ENCODE measurements around a stretch of chr9.

GRCh38 chr9:37994682-37995447, 74.2 kb downstream of the SHB start:
- PRO-cap: no peak

GRCh38 chr9:38068006-38068953, 747 bp downstream of the SHB start:
- PRO-cap: bidirectional peak, plus-strand start at chr9:38068817, minus-strand start at chr9:38068786; unidirectional peak, minus-strand start at chr9:38068824

- PRO-cap: no peak
Observed at GRCh38 chr9:38195589-38195864, 126.5 kb upstream of the SHB start.

DNA sequence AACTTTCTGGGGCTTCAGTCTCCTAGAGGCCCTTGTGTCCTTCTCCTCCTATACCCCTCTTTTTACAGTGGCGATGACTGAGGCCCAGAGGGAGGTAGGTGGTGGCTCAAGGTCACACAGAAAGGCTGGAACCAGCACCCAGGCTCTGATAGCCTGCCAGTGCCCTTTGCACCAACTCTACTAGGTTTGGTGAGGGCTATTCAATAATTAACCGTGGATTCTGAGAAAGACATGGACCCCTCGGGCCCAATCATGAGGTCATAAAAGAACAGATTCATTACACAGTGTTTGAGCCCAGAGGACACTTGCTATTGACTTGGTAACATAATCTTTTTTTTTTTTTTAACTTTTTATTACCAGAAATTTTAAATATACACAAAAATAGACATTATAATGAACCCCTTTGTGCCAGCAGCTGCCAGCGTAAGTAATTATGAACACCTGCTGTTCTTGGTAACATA, 6.1 kb upstream of the ALDH1B1 start:
- PRO-cap: no peak

- PRO-cap: no peak
Observed at GRCh38 chr9:40597673-40598143, 530.8 kb downstream of the FOXD4L6 start.

DNA sequence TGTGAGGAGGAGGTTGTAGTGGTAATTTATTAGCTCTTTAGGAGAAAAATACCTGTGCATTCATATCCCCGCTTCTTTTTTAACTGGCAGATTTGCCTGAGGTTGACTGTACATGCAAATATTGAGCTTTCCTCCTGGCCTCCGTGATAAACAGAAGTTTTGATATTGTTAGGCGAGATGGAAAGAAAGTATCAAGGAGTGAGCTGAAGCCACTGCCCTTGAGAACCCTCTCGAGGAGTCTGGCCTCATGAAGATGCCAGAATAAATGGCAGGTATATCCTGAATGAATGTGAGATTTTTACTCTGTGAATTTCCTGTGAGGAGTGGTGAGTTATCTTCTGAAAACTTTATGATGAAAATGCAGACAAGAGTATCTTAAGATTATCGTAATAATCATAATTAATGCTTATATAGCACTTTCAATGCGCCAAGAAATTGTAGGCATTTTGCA, 135.3 kb downstream of the FOXD4L6 start:
- PRO-cap: no peak

GRCh38 chr9:41269098-41269451, 80.0 kb upstream of the ZNG1F start:
- PRO-cap: no peak

- PRO-cap: no peak
Observed at GRCh38 chr9:41357644-41358164, 168.6 kb upstream of the ZNG1F start.

DNA sequence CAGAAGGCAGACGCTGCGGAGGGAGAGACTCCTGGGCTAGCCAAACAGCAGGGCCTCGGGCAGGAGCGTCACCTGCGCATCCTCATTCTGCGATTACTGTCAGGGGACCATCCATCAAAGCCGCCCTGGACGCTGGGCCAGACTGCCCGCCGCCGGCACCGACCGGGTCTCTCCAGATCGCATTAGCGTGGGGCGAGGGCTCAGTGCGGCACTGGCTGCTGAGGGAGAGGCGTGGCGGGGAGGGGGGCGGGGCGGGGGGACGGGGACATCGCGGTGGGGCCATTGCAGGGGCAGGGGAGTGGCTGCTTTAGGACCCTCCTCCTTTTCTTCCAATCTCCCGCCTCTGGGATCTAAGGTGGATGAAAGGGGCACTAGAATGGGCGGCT, 465.7 kb downstream of the CNTNAP3B start:
- PRO-cap: no peak

DNA sequence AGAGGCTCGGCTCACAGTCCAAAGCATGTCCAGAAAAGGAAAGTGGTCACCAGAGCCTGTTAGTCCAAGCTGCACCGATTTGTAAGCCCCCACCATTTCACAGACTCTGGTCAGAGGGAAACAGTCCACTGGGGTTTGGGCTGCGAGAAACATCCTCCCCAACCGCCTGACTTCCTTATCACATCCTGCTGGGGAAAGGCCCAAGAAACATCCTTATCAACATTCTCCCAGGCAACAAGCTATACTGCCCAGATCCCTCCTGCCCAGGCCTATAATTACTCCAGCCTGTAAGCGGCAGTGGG, 388.0 kb downstream of the CNTNAP3B start:
- PRO-cap: no peak

DNA sequence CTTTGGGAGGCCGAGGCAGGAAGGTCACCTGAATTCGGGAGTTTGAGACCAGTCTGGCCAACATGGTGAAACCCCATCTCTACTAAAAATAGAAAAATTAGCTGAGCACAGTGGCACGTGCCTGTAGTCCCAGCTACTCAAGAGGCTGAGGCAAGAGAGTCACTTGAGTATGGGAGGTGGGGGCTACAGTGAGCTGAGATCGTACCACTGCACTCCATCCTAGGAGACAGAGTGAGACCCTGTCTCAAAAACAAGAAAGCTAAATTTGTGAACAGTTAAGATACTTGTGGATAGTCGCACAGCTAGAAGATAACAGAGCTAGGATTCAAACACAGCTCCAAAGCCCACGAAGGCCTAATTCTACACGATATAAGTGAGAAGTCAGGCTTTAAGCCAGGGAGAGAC, 934.0 kb downstream of the SPATA31A6 start:
- PRO-cap: no peak

DNA sequence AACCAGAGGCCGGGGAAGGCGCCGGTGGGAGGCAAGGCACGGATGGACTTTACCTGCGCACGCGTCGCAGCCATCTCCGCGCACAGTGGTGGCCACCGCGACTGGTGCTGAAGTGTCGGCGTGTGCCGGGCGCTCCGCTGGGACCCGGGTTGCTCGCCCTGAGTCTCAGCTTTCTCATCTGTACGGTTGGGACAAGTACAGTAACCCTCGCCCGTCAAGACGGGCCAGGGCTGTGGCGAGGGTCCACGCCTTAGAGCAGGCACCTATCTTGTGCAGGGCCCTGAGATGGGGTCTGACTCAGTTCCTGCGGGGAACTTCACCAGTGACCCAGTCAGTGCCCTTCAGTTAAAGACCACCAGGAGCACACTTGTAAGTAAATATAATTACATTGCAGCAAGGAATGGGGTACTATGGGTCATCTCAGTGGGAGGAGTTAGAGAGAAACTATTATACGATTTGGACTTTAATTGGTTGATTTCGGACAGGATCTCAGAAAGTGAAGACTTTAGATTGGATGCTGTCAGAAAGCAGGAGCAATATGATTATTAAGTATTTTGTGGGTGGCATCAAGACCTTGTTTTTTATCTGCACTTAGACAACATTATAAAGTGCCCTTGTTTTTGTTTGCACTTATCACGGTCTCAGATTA, 1186.7 kb downstream of the SPATA31A7 start:
- PRO-cap: no peak

GRCh38 chr9:62670355-62670558, 1480.4 kb downstream of the SPATA31A7 start:
- PRO-cap: no peak

GRCh38 chr9:62802363-62802981, 1612.6 kb downstream of the SPATA31A7 start:
- PRO-cap: unidirectional peak, minus-strand start at chr9:62802633; unidirectional peak, minus-strand start at chr9:62802699

DNA sequence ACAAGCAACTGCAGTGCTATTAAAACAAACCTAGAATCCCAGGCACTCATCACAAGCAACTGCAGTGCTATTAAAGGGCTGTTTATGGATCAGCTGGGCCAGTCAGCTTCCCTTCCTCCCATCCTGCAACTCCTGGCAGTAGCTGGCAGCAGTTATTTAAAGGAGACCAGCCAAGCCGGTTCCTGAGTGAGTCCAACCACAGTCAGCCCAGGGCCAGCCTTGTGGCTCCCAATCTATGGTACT, 1673.5 kb downstream of the SPATA31A7 start:
- PRO-cap: no peak

DNA sequence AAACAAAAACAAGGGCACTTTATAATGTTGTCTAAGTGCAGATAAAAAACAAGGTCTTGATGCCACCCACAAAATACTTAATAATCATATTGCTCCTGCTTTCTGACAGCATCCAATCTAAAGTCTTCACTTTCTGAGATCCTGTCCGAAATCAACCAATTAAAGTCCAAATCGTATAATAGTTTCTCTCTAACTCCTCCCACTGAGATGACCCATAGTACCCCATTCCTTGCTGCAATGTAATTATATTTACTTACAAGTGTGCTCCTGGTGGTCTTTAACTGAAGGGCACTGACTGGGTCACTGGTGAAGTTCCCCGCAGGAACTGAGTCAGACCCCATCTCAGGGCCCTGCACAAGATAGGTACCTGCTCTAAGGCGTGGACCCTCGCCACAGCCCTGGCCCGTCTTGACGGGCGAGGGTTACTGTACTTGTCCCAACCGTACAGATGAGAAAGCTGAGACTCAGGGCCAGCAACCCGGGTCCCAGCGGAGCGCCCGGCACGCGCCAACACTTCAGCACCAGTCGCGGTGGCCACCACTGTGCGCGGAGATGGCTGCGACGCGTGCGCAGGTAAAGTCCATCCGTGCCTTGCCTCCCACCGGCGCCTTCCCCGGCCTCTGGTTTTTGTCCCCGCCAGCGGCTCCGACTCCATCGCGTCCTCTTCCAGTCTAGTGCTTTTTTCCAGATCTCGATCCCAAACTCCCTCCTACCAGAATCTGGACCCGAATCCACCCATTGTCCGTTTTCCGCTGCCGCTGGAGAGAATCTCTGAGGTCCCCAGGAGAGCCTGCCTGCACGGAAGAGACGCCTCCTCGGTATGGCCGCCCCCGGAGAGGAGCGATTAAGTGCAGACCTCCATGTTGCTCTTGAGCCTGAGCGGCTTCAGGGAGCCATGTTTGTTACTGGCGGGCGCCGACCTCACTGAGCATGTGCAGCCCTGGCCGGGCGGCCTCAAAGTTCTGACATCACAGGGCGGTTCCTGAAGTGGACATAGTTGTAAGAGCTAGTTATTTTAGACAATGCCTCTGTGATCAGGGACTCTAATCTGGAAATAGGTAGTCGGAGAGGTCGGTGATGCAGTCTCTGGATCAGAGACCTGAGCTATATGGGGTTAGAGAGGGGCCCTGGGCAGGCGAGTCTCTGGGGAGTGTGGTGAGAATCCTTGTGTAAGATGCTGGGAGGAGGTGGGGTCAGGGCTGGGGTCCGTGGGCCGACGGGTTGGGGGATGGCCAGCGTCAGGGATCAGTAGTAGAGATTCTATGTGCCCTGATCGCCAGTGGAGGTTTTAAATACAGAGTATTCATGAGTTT, 1707.8 kb downstream of the SPATA31A7 start:
- PRO-cap: no peak

DNA sequence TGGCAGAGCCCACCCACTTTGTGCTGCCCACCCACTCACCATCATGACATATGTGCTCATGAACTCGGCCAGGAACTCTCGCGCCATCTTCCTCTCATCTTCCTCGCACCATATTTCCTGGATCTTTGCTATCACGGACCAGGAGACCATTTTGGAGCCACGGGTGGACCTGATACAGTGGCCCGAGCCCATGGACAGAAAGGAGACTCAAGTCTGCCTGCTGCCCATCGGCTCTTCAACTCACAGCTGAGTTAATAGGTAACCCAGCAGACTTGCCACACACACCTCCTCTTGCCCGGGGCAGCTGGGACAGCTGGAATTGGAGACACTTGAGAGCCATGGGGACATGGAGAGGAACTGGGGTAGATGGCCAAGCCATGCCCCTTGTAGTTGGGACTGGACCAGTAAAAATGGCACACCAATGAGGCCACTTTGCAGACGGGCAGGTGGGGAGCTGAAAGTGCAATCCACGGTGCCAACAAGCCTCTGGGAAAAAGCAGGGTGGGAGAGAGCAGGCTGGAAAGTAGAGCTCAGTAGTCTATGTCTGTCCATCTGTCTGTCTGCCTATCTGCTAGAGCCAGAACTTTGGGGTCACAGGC, 1958.2 kb downstream of the FOXD4L5 start:
- PRO-cap: no peak

DNA sequence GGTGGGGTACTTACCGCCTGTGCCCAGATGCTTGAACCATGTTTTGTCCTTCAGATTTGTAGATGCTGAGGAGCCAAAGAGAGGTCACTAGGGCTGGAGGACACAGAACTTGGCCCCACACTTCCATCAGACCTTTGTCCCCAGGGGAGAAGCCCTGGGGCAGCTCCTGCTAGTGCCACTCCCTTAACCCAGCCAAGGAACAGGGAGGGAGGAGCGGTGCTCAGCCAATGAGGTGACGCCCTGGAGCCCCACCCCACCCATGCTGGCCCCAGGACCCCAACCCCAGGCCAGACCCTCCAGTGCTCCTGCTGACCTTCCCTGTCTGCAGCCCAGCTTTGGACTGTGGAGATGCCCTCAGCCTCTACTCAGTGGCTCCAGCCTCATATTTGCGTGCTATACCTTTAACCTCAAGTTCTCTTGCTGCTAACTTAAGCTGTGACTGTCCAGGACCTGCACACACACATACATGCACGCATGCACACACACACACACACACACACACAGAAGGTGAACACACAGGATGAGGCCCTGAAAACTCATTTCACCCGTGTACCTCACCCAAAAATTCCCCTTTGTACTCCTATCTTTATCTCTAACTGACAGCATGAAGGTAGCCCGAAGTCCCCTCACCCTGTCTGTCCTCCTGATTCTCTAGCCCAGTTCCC, 1951.8 kb downstream of the FOXD4L5 start:
- PRO-cap: no peak

- PRO-cap: no peak
Observed at GRCh38 chr9:63385413-63386027, 1899.5 kb downstream of the FOXD4L5 start.

DNA sequence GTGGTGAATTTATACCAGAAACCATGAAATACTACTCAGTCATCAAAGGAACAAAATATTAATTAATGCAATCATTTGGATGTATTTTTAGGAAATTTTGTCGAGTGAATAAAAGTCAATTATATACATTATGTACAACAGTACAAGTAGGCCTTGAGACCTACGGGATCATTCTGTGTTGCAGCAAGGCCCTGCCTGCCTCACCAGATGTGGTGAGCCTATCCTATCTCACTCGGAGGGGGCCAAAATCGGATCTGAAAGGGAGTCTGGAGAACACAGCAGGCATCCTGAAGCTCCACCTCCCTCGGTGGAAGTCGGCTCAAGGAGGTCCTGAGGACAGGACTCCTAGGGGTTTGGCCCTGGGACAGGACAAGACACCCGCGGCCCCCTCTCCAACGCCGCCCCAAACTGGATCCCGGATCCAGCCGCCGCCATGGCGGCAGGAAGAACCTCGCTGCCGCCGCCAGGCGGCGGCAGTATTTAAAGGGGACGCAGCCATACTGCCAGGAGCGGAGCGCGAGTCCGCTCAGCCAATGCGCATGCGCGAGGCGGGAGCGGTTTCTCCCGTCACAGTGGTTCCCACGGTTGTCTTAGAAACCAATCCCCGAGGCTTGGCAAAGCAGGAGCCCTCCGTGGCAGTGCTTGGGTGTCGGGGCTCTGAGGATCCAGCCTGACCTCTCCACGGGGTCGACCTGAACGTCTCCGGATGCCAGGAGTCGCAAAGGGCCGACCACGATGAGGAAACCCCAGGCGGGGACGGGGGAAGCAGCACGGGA, 97.8 kb upstream of the FOXD4L5 start:
- PRO-cap: no peak

Data from duodenum (tissue), 1 donor.